ENCODE measurements around the genes HBA1 and AXIN1.

DNA sequence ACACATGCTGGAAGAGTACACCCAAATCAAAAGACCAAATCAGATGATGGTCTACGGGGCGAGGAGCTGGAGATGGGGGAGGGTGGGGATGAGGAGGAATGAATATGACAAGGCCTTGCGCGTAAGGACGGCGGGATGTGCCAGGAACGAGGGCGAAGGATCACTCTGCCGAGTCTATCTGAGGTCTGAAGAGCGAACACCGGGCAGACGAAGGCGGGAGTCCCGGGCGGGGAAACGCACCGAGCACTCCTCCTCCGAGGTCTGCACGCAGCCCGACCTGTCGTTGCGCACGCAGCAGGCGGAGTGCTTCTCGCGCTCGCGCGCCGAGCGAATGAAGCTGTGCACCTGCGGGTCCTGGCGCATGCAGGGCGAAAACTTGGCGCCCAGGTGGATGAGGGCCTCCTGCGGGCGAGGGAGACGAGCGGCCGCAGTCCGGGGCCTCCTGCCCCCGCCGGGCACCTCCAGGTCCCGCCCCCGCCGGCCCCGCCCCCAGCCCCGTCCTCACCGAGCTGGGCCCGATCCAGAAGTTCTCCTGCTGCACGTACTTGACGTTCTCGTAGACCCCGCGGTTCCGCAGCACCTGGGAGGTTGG is 7.3 kb downstream of the SNRNP25 start:
- PRO-cap, result no peak

DNA sequence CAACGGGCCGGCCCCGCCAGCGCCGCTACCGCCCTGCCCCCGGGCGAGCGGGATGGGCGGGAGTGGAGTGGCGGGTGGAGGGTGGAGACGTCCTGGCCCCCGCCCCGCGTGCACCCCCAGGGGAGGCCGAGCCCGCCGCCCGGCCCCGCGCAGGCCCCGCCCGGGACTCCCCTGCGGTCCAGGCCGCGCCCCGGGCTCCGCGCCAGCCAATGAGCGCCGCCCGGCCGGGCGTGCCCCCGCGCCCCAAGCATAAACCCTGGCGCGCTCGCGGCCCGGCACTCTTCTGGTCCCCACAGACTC is at the start of gene HBA1:
Gene HBA1, plus strand, starts transcription at position 278 of the 300 bp plus-strand sequence.
- PRO-cap, result no peak

GRCh38 chr16:260980-261764 is 14.6 kb downstream of the RGS11 start:
- PRO-cap, result no peak

DNA sequence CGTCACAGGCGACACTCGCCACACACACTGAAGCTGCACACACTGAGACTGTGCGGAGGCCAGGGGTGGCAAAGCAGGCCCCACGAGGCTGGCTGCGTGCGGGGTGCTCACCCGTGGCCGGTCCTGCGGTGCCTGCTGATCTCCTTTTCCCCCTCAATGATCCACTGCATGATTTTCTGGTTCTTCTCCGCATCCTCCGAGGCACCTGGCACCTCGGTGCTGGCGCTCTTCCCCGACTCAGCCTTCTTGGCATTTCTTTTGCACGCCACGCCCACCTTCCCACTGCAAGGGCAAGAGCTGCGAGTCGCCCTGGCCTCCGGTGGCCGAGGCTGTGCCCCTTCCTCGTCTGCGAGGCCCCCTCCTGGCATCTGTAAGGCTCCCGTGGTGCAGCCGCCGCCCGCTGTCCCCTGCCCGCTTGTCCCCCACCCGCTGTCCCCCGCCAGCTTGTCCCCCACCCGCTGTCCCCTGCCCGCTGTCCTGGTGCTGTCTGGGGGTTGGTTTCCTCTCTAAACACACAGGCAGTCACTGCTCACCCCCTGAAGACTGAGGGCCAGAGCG is 14.1 kb downstream of the PDIA2 start:
- PRO-cap, result no peak

- PRO-cap, result unidirectional peak, plus-strand start at chr16:326819
Measured at GRCh38 chr16:326636-326897, 26.0 kb downstream of the AXIN1 start.

DNA sequence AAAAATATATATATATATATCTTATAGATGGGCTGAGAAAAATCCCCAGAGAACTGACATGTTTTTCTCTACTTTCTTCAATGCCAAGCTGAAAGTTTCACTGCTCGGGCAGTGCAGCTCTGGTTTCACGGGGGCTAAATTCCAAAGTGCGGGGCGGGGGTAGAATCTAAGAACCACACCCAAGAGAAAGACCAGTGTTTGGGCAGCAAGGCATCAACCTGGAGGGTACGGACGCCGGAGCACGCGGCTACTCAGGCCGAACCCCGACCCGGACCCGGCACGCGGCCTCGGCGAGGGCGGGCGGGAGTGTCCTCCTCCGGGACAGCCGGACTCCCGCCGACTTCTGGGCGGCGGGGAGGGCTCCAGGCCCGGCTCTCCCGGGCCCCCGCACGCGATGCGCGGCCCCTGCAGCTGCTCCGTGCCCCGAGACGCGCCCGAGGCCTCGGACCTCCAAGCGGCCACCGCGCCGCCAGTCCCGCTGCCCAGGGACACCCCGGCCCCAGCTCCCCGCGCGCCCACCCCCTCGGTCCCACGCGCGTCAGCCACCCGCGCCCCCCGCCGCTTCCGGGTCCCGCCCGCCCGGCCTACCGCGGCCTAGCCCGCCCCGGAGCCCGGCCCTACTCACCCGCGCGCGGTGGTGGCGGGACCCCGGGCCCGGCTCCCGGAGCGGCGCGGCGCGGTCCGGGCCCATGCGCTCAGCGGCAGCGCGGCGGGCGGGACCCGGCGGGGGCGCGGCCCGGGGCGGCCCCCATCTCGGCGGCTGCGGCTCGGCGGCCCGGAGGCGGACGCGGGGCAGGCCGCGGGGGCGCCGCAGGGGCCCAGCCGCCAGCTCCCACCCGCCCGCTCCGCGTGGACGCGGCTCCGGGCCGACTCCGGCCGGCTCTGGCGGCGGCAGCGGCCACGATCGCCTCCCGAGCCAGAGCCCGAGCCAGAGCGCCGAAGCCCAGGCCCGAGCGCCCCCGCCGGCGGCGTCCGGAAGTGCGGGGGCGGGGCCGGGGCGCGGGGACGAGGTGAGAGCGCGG is at the start of gene AXIN1:
Gene AXIN1, minus strand, starts transcription at position 980 of the 1,022 bp plus-strand sequence.
- PRO-cap, result bidirectional peak, plus-strand start at position 197 of the sequence, minus-strand start at position 289 of the sequence; bidirectional peak, plus-strand start at position 624 of the sequence, minus-strand start at position 462 of the sequence; bidirectional peak, plus-strand start at position 690 of the sequence, minus-strand start at position 680 of the sequence; unidirectional peak, minus-strand start at position 884 of the sequence; bidirectional peak, plus-strand start outside the sequence, minus-strand start at position 884 of the sequence

GRCh38 chr16:398015-398597 is 1.1 kb downstream of the NME4 start:
- PRO-cap, result no peak

DNA sequence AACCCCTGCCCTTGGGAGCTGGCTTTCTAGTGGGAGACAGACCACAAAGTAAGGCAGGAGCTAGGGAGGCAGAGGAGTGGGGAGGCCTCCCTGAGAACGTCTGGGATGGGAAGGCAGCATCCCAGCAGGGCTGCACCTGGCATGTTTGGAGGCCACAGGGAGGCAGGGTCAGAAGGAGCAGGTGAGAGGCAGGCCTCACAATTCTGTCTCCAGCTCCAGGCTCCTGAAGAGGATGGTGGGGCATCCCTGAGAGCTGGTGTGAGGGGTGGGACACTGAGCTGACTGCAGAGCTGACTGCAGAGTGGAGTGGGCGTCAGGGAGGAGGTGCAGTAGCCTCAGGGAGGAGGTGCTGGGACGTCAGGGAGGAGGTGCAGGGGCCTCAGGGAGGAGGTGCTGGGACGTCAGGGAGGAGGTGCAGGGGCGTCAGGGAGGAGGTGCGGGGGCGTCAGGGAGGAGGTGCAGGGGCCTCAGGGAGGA is 41.7 kb downstream of the RAB11FIP3 start:
- PRO-cap, result no peak

GRCh38 chr16:471294-471961 is 46.0 kb downstream of the RAB11FIP3 start:
- PRO-cap, result no peak

DNA sequence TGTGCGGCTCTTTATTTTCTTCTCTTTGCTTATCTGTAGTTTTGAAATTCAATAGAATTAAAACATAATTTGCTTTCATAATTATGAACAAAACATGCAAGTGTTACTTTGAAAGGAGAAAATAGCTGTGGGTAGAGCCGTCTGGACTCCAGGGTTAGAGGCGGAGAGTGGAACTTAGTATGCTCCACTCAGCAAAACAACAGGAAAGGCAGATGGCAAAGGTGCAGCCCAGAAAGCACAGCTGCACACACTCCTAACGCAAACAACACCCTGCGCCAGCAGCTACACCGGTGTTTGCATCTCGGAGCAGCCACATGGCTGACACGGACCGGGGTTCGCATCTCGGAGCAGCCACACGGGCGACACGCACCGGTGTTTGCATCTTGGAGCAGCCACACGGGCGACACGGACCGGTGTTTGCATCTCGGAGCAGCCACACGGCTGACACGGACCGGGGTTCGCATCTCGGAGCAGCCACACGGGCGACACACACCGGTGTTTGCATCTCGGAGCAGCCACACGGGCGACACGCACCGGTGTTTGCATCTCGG is 12.3 kb upstream of the CAPN15 start:
- PRO-cap, result no peak

- PRO-cap, result no peak
Measured at GRCh38 chr16:543288-543792, 15.8 kb downstream of the CAPN15 start.

DNA sequence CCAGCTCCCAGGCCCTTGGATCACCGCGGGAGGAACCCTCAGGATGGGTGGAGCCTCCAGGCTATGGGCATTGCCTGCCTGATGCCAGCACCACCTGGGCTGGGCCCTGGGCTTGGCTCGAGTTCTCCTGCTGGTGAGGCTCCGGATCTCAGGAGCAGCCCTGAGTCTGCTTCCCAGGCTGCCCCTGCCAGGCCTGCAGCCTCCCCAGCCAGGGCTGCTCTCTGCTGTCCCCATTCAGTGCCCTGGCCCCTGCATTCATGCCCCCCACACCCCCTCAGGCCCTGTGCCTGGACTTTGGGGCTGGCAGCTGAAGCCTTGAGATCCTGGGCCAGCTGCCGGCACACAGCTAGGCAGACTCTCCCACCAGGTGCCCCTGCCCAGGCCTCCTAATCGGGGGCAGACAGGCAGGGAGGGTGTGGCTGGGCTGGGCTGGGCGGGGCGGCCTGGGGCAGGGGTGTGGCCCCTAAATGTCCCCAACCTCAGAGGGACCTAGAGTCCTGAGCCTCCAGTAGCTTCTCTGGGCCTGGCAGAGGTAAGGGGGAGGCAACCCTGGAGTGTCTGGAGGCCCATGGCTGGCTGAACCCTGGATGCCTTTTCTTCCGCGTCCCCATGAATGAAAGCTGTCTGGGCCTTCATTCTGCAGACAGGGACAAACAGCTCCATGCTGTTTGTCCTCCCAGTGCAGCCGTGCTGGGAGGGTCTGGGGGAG is 1.2 kb upstream of the PIGQ start:
- PRO-cap, result no peak

- PRO-cap, result no peak
Measured at GRCh38 chr16:603268-603626, 13.4 kb downstream of the RAB40C start.

- PRO-cap, result unidirectional peak, minus-strand start at chr16:642650
Measured at GRCh38 chr16:642530-643071, 973 bp downstream of the MCRIP2 start.

DNA sequence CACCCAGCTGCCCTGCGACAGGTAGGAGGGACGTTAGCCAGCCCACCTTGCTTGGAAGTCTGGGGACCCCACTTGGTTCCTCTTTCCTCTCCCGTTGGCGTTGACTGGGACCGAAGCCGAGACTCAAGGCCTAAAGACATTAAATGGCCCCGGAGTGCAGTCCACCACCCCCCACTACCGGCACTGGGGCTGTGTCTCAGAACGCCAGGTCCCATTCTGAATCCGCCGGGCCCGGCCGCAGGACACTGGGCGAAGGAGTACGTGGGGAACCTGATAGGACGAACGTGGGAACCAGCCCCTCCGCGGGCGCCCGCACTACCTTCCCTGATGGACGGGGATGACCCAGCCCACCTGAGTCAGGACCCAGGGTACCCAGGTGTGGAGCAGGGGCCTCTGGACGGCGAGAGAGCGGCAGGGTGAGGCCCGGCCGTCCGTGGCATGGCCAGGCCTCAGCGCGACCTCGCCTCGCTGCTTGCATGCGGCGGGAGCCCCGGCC is 513 bp upstream of the WDR90 start:
- PRO-cap, result bidirectional peak, plus-strand start at position 219 of the sequence, minus-strand start at position 176 of the sequence

GRCh38 chr16:666452-666877 is 1.5 kb upstream of the RHOT2 start:
- PRO-cap, result no peak

DNA sequence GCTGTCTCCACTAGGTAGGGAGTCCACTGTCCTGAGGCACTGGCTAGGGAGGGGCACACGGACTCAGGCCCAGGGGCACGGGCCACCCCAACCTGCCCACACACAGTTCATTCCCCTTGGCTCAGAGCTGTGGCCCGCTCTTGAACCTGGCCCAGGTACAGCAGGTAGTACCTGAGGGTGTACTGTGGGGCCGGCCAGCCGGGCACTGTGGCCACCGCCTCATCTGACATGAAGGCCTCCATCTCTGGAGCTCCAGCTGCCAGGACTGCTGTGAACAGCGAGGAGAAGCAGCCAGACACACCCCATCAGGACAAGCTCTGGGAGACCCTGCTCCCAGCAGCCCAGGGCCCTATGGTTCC is 1.5 kb upstream of the STUB1 start:
- PRO-cap, result no peak

DNA sequence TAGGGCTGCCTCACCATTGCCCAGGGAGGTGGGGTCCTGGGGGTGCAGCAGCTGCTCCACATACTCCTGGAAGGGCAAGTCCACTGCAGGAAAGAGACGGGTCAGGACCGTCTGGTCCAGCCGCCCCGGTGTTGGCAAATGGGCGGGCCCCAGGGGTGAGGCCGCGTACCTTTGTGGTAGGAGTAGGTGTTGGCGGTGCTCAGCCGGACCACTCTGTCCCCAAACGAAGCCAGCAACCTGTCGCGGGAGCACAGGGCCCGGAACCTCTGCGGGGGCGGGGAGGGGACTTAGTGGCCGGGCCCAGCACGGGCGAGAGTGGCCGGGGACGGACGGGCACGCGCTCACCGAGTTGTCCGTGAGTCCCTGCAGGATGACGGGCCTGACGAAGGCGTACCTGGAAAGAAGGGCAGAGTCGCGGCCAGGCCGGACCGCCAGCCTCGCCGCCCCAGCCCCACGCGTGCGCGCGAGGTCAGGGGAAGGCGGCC is 576 bp downstream of the JMJD8 start:
- PRO-cap, result unidirectional peak, plus-strand start at position 290 of the sequence

DNA sequence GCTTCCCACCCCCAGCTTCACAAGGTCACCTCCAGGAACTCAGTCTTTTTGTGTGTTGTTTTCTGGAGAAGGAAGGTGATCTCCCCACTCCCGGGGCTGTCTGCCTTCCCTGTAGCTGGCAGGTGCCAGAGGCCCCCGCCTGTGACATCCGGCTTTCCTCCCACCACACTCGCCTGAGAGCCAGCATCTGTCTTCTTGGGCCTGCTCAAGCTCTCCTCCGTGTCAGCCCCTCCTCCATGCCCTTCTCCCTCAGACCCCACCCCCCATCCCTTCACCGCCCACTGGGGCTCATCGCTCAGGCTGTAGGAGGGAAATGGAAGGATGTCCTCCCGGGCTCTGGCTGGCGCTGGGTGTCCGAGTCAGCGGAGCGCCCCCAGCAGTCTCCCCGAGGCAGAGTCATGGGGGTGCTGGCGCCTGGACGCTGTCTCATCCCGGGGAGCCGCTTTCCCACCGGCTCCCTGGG is 624 bp upstream of the ANTKMT start:
- PRO-cap, result bidirectional peak, plus-strand start at position 379 of the sequence, minus-strand start at position 43 of the sequence

- PRO-cap, result unidirectional peak, minus-strand start at chr16:729895
Measured at GRCh38 chr16:729394-730454, 2.8 kb downstream of the HAGHL start.

All from Calu3 (cell line).